Endothelial cell (in vitro differentiated cells): ENCODE measurements around the genes SNCA and HPGDS.

GRCh38 chr4:88379256-88379729 is 641 bp downstream of the HERC6 start:
- PRO-cap: no peak

DNA sequence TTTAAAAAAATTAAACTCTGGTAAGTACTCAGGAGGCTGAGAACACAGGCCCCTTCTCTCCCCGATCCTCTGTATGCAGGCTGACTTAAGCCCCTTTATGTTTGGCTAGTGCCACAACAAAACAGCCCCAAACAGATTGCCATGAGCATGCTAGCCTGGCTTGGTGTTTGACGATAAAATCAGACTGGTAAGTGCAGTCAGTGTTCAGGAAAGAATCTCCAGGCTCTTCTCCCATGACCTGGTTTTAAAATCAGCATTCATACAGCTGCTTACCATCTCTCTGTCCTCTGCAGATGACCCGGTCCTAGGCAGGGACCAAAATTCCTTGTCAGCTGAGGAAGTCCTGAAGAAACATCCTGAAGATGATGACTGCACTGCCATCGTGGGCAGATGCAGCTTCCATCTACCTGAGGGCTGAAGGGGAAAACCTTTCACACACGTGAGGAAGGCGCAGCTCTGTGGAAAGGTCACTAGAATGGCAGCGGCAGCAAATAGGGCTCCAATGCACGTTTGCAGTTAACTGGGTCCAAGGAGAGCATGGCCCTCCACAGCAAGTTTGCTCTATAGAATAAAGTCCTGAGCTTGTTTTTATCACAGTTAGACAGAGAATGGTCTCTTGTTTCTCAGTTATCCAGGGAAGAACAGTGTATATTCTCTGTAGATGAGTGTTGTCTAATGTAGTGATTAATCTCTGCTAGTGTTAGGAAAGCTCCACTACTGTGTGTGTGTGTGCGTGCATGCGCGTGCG is 30.1 kb upstream of the NAP1L5 start:
- PRO-cap: no peak

GRCh38 chr4:88826717-88827309 is 129.2 kb upstream of the NAP1L5 start:
- PRO-cap: no peak

GRCh38 chr4:89009061-89009435 is 47.9 kb downstream of the FAM13A start:
- PRO-cap: no peak

GRCh38 chr4:89161067-89161392 is 49.7 kb downstream of the TIGD2 start:
- PRO-cap: unidirectional peak, plus-strand start at chr4:89161326

GRCh38 chr4:89249612-89249899 is 58.0 kb downstream of the GPRIN3 start:
- PRO-cap: no peak

- PRO-cap: no peak
Measured at GRCh38 chr4:89292999-89293641, 14.5 kb downstream of the GPRIN3 start.

DNA sequence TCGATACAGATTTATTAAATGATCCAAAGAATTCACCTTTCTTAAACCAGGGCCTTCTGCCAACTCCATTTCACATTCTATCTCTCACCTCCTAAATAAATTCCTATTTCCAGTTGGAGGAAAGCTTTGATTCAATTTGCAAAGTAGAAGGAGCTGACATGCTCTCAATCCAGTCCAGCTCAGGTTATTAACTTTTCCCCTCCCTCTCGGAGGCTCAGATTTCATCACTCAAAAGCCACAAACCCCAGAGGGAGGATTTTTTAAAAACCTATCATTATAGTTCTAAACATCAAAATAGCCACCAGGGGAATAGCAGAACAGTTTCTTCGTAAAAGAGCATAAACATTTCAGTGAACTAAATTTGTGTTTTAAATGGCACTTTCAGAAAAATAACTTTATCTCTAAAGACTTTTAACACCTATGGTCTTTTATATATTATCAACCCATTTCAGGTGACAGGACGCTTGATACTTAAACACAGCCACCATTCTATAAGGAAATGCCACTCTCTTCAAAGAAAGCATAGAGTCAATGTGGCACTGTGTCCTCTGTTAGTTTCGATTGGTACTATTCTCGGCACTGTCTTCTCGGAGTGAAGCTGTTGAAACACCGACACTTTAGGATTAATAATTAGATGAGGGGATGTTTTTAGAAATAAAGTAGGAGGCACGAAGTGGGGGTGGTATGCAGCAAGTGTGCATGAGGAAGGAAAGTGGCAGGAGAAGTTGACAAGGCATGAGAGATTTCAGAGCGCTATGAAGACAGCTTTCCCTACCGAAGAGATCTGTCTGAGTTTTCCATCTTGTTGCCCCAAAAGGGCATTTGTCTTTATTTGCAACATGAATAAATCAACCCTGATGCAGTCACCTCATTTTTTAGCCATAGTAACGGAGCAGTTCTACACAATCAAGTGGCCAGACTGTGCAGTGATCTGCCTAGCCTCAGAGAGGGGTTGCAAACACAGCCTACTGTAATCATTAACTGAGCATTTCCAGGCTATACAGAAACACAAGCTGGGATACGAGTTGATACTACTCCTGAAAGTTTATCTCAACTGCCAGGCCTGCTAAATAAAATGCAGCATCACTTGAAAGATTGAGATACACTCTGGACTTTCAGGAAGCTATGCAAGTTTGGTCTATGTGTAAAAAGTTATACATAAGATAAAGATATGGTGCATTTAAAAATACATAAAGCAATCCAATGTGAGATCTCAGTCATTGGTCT is 8.5 kb downstream of the GPRIN3 start:
- PRO-cap: no peak

DNA sequence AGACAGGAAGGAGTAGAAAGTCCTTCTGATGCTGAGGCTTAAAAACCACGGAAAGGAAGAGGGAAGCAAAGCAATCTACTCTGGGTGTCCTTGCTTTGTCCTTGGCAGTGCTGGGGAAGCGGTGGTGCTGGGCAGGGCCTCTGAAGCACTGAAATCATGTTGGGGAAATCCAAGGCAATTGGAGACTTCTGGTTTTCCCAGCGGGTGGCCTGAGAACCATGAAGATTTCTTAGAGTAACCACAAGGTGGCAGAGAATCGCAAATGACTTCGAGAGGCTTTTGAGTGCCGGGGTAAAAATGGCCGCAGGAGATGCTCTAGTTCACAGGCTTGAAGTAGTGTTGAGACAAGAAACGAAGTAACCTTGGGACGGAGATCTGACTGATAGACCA is 130.5 kb upstream of the GPRIN3 start:
- PRO-cap: no peak

DNA sequence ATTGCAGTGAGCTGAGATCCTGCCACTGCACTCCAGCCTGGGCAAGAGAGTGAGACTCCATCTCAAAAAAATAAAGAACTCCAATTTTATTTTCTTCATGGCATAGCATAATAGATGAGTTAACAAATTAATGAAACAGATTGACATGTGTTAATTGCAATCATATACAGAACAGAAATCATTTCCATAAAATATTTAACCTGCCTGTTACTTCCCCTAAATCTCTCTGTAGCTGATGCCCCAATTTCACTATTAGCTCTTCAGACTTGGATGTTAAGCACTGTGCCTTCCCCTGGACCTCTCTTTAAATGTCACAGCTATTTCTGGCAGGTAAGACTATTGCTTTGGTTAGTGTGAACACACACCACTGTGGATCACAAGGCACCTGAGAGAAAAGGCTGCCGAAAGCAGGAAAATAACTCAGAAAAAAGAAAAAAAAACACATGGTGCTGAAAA is 91.3 kb downstream of the SNCA start:
- PRO-cap: no peak

DNA sequence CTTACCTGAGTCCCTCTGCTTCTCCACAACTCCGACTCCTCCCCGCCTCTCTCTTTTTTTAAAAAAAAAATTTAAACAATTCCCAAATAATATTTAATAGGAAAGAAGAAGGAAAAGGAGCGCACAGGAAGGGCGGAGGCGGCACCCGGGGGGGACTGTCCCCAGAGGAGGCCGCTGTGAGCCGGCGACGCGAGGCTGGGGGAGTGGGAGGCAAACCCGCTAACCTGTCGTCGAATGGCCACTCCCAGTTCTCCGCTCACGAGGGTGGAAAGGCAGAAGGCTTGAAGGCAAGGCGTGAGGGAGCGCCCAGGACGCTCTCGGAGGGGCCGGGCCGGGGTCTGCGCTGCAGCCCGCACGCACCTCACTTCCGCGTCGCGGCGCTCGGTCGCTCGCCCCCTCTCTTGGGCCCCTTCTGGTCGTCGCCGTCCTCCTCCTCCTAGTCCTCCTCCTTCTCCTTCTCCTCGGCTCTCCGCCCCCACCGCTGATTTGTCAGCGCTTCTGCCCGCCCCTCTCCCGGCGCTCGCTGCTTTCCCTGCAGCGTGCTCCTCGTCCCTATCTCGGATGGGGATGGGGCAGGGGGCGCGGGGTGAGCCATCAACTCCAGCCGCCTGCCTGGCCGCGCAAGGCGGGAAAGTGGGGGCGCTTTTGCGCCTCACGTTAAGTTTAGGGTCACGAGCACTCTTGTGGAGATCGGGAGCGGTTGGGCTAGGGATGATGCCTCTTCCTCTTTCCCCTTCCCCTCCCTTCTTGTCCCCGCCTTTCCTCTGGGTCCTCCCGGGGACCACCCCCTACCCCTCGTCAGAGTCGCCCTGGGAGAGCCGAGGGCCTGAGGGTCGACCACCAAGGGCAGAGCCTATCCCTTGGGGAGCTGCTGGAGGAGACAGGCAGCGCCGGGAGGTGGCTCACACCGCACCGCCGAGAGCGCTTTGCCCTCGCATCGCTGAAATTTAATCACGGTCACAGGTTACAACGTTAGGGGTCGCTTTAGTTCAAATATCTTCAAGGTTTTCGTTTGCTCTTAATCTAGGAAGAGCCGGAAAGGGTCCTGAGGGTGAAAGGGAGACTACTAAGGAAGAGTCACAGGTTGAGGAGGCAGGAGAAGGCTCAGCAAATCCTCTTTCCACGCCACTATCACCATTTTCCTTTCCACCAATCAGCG is at the start of gene SNCA:
TSS of gene SNCA (minus strand) at position 424 of the 1,159 bp plus-strand sequence.
- PRO-cap: bidirectional peak, plus-strand start at position 550 of the sequence, minus-strand start at position 414 of the sequence; bidirectional peak, plus-strand start at position 801 of the sequence, minus-strand start at position 741 of the sequence

- PRO-cap: unidirectional peak, plus-strand start at chr4:89889603
Measured at GRCh38 chr4:89889231-89889712, 5.4 kb upstream of the MMRN1 start.

GRCh38 chr4:91358420-91359471 is 945.0 kb upstream of the GRID2 start:
- PRO-cap: no peak

- PRO-cap: no peak
Measured at GRCh38 chr4:92443909-92444446, 140.2 kb downstream of the GRID2 start.

DNA sequence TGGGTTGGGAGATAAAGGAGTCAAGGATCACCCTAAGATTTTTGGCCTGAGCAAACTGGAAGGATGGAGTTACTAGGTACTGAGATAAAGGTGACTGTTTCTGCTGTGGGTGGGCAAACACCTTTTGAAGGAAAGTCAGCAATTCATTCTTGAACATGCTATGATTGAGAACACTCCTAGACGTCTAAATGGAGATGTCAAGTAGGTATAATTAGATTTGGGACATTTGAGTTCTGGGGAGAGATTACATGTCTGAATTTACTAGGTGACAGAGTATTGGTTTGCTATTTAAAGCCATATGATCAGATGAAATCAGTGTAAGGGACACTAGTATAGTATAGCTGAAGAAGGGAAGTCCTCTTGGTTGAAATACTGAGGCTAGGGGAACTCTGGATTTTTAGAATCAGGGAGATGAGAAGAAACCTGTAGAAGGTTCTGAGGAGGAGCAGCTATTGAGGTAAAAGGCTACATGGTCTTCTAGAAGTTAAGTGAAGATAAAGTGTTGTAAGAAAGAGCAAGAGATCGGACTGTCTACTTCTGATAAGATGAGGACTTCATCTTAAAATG is 20.0 kb downstream of the SMARCAD1 start:
- PRO-cap: no peak

GRCh38 chr4:94342390-94343104 is at the start of gene HPGDS:
Gene HPGDS, minus strand, starts transcription at chr4:94342836.
- PRO-cap: unidirectional peak, minus-strand start at chr4:94342865

GRCh38 chr4:94442204-94442728 is 9.5 kb upstream of the PDLIM5 start:
- PRO-cap: no peak

DNA sequence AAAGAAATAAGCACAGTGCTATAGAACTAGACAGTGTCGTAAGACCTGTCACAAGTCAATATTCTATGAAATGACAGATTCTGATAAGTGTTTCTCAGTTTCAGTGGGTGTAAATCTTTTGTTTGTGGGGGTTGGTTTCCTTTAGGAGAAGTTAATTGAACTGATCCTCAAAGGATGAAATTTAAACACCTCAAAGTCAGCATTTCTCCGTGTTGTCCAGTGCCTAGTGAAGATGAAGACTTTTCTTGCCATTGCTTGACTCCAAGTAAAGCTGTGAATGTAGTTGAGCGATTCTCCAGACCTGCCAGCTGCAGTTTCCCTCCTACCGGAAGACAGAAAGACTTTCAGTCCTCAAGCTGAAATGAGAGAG is 7.9 kb downstream of the PDLIM5 start:
- PRO-cap: no peak

DNA sequence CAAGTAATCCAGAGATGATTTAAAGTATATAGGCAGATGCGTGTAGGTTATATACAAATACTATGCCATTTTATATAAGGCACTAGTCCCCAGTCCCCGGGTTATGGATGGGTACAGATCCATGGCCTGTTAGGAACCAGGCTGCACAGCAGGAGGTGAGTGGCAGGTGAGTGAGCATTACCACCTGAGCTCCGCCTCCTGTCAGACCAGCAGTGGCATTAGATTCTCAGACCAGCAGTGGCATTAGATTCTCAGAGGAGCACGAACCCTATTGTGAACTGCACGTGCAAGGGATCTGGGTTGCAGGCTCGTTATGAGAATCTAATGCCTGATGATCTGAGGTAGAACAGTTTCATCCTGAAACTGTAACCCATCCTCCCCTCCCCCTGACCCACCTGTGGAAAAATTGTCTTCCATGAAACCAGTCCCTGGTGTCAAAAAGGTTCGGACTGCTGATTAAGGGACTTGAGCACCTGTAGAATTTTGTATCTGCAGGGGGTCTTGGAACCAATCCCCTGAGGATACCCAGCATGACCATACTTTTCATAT is 47.9 kb downstream of the PDLIM5 start:
- PRO-cap: no peak

DNA sequence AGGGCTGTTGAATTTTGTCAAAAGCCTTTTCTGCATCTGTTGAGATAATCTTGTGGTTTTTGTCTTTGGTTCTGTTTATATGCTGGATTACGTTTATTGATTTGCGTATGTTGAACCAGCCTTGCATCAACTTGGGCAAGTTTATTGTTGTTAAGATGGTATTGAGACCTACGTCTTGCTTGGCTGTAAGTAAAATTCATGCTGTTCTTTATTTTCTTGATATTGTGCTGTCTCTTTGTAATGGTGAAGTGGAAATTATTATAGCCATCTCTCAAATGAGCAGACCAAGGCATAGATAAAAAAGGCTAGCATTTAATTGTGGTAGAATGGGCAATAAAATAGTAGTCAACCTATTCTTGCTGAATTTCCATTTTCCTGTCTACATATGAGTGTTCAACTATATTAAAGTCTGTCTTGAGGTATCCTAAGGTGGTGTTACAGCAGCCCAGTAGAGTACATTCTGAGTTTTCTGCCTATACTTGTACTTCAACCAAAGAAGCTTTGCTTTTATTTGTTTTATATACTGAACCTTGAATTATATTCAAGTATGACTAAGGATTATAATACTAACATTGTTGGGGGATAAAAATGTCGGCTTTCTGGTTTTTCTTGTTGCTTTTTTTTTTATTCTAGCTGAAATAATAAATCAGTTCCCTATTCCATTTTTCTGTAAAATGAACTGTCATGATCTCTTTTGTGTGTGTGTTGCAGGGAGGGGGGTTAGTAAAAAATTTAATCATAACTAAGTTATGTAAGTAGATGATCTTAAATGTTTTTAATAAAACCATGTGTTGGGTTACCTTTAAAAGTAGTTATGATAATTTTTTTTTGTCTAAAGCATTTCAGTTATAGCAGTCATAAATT is 106.6 kb downstream of the PDLIM5 start:
- PRO-cap: no peak